Parotid gland (tissue), 1 donor: ENCODE results near the genes CRYL1 and XPO4.

DNA sequence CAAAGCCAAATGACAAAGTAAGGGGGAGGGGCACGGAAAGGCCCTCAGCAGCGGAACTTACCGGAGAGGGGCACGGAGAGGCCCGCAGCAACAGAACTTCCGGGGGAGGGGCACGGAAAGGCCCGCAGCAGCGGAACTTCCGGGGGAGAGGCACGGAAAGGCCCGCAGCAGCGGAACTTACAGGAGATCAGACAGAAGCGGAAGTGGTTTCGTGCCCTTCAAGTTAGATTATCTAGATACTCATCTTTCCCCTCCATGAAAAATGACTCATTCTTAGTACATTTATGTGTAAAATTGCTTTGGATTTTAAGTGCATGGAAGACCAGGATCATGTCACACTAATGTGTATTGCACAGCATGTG is 25.6 kb upstream of the TPTE2 start:
- PRO-cap, result no peak

- PRO-cap, result no peak
Measured at GRCh38 chr13:19687252-19688165, 54.0 kb downstream of the MPHOSPH8 start.

DNA sequence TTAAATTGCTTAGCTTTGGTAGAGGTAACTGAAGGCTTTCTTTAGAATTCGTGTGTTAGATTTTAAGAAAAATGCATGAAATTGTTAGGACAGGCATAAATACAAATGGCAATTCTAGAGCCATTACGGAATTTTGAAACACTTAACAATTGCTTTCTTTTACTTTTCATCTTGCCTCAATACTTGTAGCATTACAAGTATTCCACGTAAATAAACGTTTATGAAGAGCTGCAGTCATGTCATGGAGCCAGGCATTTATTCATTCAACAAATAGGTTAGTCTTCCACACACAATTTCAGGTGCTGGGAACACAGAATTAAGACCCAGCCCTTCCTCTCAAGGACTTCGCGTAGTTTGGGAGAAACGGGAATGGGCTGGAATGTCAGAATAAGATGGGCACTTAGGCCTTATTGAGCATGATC is 69.9 kb downstream of the GJA3 start:
- PRO-cap, result no peak

DNA sequence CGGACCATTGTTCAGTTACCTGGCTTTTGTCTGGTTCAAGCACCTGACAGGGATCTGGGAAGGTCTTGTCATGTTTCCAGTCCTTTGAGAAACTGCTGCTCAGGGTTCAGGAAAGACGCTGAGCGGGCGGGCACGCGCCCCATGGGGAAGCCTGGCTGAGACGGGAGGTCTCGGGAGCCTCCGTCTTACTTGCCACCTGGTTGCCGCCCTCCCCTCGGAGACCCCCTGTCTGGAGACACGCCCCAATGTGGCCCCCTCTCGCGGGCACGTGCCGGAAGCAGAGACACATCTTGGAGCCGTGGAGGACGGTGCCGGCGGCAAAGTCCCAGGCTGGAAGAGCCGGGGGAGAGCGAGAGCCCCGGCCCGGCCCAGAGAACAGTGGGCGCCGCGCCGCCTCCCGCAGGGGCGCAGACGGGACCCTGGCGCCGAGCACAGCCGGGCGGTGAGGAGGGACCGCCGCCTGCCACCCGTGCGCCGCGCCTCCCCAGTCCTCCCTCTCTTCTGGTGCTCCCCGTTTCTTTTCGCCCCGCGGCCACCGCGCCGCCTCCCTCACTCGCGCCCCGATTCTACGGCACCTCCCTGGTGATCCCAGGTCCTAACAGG is 15.6 kb downstream of the GJB2 start:
- PRO-cap, result no peak

- PRO-cap, result no peak
Measured at GRCh38 chr13:20247367-20247566, 15.1 kb upstream of the GJB6 start.

GRCh38 chr13:20301287-20301758 is 69.2 kb upstream of the GJB6 start:
- PRO-cap, result no peak

GRCh38 chr13:20391369-20391895 is 134.2 kb downstream of the CRYL1 start:
- PRO-cap, result no peak

GRCh38 chr13:20424856-20425650 is 100.6 kb downstream of the CRYL1 start:
- PRO-cap, result no peak

- PRO-cap, result bidirectional peak, plus-strand start at chr13:20525987, minus-strand start at chr13:20525848; bidirectional peak, plus-strand start at chr13:20526471, minus-strand start at chr13:20526185
Measured at GRCh38 chr13:20525682-20526732, at the start of gene CRYL1. Gene CRYL1, minus strand, starts transcription at chr13:20525857.

DNA sequence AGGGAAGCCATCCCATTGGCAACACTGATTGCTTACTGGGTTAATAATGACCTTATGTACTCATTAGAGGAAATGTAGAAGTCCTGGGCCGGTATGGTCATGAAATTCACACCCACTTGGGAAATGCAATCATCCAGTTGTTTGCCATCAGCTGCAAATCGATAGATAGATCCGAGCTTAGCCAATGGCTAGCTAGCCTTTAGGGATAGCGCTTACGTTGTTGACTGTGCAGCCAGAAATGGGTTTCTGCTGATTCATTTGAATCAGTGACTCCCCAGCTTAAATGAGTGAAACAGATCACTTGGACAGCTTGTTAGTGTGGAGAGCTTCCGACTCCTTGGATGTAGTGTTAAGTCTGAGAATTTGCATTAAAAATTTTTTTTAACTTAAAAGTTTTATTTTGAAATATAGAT is 11.8 kb downstream of the IL17D start:
- PRO-cap, result no peak

GRCh38 chr13:20824489-20825246 is 50.9 kb upstream of the EEF1AKMT1 start:
- PRO-cap, result no peak

DNA sequence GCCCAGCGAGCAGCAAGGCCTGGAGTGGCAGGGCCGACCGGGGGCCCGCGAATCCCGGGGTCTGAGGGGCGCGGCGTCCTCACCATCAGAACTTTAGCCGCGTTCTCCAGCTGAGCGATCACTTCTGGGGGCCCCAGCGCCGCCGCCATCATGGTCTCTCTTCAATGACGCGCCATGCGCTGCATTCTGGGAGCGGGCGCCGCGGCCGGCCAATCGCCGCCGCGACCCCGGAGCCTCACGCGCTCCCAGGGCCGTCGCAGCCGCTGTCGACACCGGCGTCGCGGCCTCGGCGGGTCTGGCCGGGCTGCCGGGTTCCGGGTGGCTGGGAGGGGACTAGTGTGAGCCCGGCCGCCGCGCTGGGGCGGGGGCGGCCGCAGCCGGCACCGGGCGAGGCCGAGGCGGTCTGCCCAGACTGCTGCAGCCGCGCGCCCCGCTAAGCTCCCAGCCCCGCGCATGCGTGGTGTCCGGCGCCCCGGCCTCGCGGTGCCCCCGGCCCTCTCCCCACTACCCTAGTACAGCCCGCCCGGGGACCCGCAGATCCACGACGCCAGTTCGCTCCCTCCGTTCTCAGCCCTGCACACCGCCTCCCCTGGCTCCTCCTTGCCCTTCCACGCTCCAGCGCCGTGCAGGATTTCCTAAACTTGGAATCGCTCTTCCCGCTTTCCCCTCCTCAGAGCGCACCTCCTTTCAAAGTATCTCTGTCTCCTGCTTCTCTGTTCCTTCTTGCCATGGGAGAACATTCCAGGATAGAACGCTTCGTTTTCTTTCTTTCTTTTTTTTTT is at the start of gene XPO4:
Gene XPO4 (minus strand): TSS at position 160 of the 782 bp plus-strand sequence.
- PRO-cap, result bidirectional peak, plus-strand start at position 314 of the sequence, minus-strand start at position 158 of the sequence

- PRO-cap, result no peak
Measured at GRCh38 chr13:21045799-21046384, 15.5 kb downstream of the LATS2 start.

- PRO-cap, result no peak
Measured at GRCh38 chr13:21148450-21148837, 8.5 kb downstream of the SAP18 start.

DNA sequence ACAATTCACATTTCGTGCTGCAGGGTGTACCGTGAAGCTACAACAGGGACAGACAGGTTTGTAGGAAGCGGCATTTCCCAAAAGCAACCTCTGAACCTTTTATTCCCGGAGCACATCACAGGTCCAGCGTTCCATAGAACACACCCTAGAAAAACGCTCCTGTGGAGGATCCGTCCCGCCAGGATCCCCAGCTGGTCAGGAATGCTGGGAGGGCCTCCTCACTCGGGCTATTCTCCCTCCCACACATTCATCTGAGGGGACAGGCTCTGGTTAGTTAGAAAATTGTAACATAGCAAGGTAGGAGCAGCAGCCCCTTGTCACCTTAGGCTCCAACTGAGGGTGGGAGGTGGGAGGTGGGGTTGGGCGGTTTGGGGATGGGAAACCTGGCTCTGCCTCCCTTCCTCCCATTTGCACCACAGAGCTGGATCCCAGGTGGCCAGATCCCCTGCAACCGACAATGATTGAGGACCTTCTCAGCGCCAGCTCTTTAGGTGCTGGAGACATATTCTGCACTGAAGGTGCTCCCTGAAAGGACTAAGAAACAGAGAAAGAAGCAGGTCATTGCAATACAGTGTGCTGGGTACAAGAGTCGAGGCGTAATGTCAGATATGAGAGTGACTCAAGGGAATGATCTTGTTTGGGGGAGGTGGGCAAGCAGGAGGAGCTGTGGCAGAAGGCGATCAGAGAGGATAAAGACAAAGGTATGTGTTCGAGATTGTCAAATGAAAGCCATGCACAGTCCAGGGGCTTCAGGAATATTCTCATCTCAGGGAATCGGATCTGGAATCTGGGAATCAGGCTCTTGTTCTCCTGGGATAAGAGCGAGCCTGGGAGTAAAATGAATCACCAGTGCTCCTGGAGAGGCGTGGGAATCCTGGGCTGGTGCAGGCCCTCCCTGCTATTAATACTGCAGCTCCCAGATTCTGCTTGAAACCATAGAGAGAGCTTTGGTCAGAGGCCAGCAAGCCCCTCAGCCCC is 132.0 kb downstream of the ZDHHC20 start:
- PRO-cap, result no peak

DNA sequence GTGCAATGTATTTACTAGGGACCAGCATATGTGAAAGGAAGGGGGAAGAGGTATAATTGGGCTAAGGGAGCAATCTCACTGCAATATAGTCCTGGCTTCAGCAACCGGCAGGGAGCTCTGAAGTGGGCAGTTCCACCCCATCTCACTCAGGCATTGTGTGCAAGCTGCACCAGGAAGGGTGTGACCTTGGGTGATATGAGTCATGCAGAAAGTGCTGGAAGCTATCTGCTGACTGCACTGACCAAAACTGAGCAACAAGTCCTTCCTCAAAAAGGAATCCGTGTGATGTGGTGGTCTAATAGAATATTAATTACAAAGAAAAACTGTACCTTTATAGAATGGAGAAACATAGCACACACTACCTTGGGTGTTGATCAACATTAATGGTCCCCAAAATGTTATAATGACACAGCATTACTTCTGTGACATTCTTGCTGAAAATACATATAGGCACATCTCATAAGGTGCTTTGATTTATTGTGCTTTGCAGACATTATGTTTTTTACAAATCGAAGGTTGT is 23.2 kb downstream of the ZDHHC20 start:
- PRO-cap, result unidirectional peak, minus-strand start at position 155 of the sequence

- PRO-cap, result no peak
Measured at GRCh38 chr13:21476898-21477518, 17.9 kb upstream of the ZDHHC20 start.

- PRO-cap, result no peak
Measured at GRCh38 chr13:21893845-21894444, 223.1 kb downstream of the FGF9 start.

GRCh38 chr13:22506322-22506905 is 674.4 kb upstream of the SGCG start:
- PRO-cap, result no peak

DNA sequence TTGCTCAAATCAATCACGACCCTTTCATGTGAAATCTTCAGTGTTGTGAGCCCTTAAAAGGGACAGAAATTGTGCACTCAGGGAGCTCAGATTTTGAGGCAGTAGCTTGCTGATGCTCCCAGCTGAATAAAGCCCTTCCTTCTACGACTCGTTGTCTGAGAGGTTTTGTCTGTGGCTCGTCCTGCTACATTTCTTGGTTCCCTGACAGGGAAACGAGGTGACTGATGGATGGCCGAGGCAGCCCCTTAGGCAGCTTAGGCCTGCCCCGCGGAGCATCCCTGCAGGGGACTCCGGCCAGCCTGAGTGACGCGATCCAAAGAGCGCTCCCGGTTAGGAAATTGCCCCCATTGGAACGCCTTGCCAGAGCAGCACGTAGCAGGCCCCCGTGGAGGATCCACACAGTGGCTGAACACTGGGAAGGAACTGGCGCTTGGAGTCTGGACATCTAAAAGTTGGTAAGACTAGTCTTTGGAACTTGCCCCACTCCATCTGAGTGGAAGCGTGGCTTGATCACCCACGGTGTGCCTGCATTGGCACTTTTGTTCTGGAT is 296.9 kb upstream of the SGCG start:
- PRO-cap, result no peak